Measurements from ENCODE around the genes TCEAL3, TCEAL1 and ESX1.

- PRO-cap = no peak
These were observed 6.2 kb downstream of the TCEAL9 start for GRCh38 chrX:103362422-103362955.

- PRO-cap = no peak
These were observed 20.5 kb upstream of the RAB40A start for GRCh38 chrX:103539661-103540230.

DNA sequence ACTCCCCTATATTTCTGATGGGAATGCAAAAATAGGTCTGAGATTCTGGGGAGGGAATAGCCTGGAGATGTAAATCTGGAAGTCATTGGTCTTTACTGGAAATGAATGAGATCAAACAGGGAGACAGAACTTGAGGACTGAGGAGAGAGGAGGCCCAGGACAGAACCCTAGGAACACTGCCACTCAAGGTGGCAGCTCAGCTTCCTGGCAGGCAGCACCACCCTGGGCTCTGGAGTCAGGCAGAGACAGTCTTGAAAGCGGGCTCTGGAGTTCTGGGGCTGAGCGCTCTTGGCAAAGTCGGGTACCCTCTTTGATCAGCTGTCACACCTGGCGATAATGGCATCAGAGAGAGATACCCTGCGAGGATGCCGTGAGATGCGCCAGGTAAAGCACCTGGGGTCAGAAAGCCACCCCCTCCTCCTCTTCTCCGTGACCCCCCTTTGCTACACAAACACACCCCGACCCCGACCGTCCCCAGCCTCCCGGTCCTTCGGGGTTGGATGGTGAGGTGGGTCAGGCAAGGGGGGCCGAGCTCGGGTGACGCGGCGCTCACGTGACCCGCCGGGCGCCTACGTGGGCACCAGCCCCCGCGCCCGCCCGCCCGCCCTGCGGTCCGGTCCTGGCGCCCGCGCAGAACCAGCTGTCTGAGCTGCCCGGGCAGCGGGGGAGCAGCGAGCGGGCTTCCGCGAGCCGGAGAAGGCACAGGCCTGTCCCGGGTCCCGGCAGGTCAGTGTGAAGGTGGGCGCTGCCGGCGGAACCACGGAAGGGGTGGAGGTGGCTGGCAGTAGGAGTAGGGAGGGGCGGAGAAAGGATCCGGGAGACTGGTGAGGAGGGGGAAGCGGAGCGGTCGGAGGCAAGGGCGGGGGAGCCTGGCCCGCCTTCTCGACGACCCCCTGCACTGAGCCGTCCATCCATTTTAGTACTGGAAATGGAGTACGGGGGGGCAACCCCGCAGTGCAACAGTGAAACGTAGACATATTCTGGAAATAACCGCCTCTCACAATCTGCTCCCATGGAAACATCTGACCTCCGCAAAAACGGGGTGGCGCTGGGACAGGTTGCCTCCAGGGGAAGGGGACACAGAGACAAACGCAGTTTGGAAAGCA lies at the start of gene TCEAL3:
TCEAL3 (plus strand) TSS at position 631 of the 1,106 bp plus-strand sequence.
- PRO-cap = bidirectional peak, plus-strand start at position 611 of the sequence, minus-strand start at position 492 of the sequence; bidirectional peak, plus-strand start at position 818 of the sequence, minus-strand start at position 761 of the sequence

GRCh38 chrX:103626822-103627303 lies 1.9 kb upstream of the TCEAL1 start:
- PRO-cap = no peak

DNA sequence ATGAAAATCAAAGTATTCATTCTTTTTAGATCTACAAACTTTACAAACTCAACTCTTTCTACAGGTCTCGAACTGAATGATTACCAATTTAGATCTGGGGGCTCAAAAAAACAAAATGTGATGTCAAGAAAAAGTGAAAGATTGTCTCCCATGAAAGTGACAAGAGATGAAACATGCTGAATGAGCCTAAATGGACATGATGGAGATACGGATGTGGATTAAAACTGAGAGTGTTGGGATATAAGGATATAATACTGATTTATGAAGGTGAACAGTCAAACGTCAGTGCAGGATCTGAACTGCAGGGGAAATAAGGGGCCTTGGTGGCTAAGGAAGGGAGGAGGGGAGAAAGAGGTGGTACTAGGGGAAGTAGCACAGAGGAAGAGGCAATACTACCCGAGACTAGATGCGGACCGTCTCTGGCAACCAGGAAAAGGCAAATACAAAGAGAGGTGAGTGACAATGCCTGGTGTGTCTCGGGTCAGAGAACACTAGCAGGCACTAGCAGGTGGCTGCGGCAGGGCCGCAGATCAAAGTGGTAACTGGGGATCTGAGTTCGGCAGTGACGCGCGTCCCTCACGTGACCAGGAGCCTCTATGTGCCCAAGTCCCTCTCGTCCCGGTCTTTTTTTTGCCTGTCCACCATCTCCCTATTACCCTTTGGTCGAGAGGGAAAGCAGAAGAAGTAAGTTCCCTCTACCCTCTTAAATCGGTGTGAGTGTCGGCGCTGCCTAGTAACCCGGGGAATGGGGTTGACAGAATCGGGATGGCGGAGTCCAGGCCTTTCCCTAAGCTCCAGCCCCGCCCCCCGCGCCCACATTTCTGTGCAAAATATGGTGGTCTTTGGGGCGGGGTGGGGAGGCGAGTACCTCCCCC lies at the start of gene TCEAL1:
TCEAL1 (plus strand) TSS at position 634 of the 875 bp plus-strand sequence.
- PRO-cap = bidirectional peak, plus-strand start at position 587 of the sequence, minus-strand start at position 532 of the sequence

- PRO-cap = bidirectional peak, plus-strand start at chrX:103918662, minus-strand start at chrX:103918589; bidirectional peak, plus-strand start at chrX:103919188, minus-strand start at chrX:103919029
These were observed 43.7 kb upstream of the TMSB15B start for GRCh38 chrX:103918427-103919371.

GRCh38 chrX:103919372-103919882 lies 43.0 kb upstream of the TMSB15B start:
- PRO-cap = unidirectional peak, minus-strand start at chrX:103919509

GRCh38 chrX:104254457-104255038 lies at the start of gene ESX1:
Gene ESX1, minus strand, starts transcription at chrX:104254933.
- PRO-cap = no peak

GRCh38 chrX:104662509-104663044 lies 96.6 kb downstream of the IL1RAPL2 start:
- PRO-cap = no peak

- PRO-cap = no peak
These were observed 1.9 kb downstream of the RNF128 start for GRCh38 chrX:106728376-106728857.

DNA sequence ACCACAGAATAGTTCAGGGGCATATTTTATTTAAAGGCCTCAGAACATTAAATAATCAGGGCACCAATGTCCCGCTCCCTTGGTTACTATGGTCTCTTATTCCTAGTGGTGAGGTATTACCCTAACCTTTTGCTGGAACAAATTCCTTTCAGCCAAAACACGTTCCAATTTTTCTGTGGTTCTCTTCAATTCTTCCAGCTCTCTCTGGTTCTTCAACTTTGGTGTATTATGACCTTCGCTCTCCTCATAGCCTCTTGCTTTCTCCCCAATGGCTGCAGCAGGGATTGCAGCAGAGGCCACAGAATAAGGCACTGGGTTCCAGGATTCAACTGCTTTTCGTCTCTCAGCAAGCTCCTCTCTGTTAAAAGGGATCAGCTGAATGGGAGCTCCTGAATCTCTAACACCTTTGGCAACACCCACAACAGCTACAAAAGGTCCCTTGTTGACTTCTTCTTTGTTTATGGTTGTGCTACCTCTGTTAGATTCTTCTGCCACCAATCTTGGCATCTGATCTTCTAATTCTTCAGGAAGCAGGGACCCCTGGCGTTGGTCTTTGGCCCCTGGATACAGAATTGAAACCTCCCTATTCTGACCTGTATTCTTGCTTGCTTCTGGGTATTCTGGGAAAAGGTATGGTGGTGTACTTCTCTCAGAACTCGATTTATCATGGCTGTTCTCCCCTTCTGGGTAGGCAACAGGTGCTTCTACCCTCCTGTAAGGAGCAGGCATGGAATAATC lies 22.4 kb downstream of the CLDN2 start:
- PRO-cap = no peak

DNA sequence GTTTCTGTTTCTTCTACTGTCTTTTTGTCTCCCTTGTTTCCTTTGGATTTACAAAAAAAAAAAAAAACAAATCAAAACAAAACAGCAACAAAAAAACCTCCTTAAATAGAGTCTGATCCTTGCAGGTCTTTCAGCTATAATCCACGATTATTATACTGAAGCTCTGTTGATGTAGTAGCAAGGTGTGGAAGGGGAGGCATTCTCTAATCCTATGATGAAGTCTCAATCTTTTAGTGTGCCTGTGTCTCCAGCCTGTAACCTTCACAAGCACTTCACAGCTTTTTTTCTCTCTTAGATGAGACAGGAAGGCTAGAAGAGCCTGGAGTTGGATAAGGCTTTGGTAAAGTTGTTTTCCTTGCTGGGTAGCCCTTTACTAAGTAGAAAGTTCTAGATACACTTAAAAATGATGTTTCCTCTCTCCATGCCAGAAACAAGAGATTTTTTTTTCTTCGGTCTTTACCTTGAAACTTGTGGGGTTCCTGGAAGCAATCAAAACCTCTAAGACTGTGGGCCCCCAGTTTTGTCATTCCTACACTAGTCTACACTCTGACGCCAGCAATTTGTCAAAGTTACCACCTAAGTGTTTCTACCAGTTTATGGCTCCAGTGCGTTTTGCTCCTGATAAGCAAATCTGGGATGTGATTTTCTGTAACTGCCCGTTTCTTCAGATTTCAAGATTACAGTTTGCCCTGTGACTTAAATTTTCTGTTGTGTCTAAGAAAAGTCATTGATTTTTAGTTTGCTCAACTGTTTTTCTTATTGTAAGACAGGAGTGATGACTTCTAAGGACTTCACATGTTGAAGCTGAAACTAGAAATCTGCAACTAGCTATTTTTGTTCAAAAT lies 34.3 kb downstream of the RBM41 start:
- PRO-cap = no peak

GRCh38 chrX:107450851-107451122 lies 1.3 kb downstream of the FRMPD3 start:
- PRO-cap = no peak

- PRO-cap = no peak
These were observed 2.2 kb downstream of the FRMPD3 start for GRCh38 chrX:107451686-107452116.

- PRO-cap = unidirectional peak, plus-strand start at chrX:107628959
These were observed 612 bp downstream of the PRPS1 start for GRCh38 chrX:107628682-107629562.

GRCh38 chrX:107672779-107673040 lies 44.4 kb downstream of the PRPS1 start:
- PRO-cap = no peak

DNA sequence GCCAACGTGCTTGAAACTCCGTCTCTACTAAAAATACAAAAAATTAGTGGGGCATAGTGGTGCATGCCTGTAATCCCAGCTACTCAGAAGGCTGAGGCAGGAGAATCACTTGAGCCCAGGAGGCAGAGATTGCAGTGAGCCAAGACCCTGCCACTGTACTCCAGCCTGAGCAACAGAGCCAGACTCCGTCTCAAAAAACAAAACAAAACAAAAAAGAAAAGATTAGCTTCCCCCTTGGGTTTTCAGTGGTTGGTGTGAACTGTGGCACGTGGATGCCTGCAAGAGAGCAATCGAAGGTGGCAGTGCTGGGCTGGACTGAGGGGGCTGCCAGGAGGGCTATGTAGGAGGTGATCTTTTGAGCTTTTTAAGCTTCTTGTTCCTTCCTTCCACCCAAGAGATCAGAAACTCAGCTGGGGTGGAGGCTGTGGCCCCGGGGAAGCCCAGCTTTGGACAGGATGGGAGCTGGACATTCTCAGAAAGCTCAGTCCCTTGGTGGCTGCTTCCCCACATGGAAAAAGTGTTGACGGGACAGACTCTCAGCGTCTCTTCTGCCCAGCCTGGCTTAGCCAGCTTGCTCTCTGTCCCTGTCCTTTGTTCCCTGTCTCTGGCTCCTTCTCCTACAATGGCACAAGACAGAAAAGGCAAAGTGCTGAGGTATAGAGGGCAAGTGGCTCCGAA lies 49.6 kb downstream of the PRPS1 start:
- PRO-cap = no peak

GRCh38 chrX:107712509-107713358 lies 62.9 kb downstream of the TSC22D3 start:
- PRO-cap = unidirectional peak, plus-strand start at chrX:107713033

- PRO-cap = no peak
These were observed 58.3 kb downstream of the TSC22D3 start for GRCh38 chrX:107717125-107717907.

GRCh38 chrX:107724377-107724943 lies 51.1 kb downstream of the TSC22D3 start:
- PRO-cap = no peak